Diencephalon (tissue), 2 donors: ENCODE data around the gene MROH2B.

DNA sequence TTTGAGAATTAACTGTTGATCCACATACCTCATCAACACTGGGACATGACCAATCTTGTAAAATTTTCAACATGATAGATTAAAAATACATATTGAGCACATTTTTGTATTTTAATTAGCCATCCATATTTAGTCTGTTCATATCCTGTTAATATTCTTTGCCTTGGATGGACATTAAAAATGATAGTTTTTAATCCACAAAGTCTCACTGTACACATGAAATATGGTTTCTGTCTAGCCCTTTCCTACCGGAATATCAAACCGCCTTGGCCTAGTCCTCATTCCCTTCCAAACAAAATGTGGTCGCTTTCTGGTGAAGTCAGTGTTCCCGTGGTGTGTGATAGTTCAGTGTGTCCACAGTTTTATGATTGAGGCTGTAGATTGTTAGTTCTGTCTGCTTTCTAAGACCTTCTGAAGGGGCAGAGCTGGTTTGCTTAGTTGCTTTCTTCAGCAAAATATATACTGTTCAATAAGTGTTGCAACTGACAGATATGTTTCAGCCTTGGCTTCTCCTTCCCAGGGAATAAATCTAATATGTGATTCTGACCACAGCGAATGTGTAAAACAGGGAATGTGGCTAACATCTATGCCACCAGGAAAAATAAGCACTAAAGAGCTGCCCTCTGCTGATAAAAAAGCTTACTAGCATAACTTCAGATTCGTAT is 13.2 kb upstream of the OSMR start:
- RAMPAGE, long total RNA = no peak

- RAMPAGE, long total RNA = no peak
These were observed 9.8 kb upstream of the OSMR start for GRCh38 chr5:38835740-38836664.

GRCh38 chr5:38938082-38938540 is 92.3 kb downstream of the OSMR start:
- RAMPAGE, long total RNA = no peak

GRCh38 chr5:38988262-38988930 is 85.8 kb downstream of the RICTOR start:
- RAMPAGE, long total RNA = no peak

- RAMPAGE, long total RNA = no peak
These were observed 8.5 kb downstream of the RICTOR start for GRCh38 chr5:39065510-39066349.

- RAMPAGE, long total RNA = no peak
These were observed 63.4 kb upstream of the RICTOR start for GRCh38 chr5:39137530-39138100.

DNA sequence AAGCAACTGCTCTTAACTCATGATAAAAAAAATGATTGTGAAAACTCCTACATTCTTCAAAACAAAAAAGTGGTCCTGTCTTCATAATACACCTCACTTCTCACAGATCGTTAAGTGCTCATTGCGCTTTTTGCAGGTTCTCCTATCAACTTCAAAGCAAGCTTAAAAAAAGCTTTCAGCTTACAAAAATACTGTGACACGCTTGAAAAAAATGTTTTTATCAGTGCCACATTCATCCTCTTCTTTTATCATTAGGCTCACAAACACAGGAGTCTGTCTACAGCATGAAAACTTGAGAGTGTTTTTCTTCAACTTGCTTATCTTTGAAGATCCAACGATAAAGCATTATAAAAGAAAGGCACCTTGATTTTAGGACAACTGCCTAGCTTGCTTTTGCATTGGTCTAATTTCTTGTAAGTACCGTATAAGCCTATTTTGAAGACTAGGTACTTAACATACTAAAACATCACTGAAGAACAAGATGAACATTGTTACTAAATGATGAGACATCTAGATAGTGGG is 32.3 kb downstream of the FYB1 start:
- RAMPAGE, long total RNA = no peak

DNA sequence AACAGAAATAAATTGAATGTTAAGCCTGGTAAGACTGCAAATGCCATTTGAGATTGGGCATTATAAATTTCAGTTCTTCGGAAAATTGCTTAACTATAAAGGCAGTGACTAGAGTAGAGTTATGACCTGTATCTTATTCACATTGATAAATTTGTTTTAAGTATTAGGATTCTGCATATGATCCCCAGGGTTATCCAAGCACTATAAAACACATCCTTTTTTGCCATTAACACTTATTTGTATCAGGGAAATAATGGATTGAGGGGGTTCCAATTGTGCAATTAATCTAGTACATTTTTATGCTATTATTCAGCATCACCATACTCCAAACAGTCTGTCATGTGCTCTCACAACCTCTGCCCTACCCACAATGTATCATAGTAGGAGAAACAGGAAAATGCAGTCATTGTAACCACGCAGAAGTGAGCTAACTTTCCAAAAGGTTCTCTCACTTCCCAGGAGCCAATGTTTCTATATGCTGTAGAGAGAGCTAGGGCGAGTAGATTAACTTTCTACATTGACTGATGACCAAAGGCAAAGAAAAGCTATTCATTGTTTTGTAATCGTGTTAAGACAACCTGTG is 29.9 kb downstream of the DAB2 start:
- RAMPAGE, long total RNA = no peak

GRCh38 chr5:39419861-39420357 is 4.9 kb downstream of the DAB2 start:
- RAMPAGE, long total RNA = no peak

DNA sequence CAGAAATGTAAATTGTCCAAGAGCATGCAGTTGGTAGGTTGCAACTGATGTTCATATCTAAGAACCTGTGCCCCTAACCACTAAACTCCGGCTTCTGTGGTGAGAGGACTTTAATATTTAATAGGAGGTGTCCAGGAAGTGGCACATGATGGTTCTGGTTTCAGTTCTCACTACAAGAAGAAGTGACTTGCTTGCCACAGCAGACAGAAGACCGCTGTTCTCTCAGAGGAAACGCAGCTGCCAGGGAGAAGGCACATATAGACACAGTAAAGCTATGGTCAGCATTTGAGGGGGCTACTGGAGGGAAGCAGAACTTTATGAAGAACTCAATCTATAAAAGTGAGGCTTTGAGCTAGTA is 36.2 kb upstream of the DAB2 start:
- RAMPAGE, long total RNA = no peak

GRCh38 chr5:39760979-39761297 is 336.2 kb upstream of the DAB2 start:
- RAMPAGE, long total RNA = no peak

DNA sequence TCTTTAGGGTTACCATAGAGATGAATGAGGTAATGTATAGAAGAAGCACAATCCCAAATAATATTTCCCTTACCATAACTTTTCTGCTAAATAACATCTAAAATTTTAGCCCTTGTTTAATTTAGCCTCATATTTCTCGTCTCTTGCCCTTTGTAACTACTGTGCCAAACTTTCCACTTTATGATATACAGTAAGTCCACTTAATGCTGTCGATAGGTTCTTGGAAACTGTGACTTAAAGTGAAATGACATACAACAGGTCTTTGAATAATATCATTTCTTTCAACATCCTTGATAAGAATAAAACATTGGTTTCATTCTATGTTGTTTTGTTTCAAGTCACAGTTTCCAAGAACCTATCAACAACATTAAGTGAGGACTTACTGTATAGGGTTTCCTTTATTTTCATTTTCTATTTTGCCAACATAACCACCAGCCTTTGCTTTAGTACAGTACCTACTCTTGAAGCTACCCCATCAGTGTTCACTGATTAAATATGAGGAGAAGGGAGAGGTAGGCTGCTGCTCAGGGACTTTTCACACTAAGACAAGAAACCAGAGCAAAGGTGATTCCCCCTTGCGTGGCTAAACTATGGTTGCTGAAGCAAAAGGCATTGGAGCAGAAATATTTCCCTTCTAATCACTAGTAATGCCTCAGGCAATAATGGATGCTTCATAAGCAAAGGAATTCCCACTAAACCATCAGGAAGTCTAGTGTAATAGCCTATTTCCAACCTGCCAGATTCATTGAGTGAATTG is 295.6 kb upstream of the PTGER4 start:
- RAMPAGE, long total RNA = no peak

GRCh38 chr5:40388188-40388689 is 291.5 kb upstream of the PTGER4 start:
- RAMPAGE, long total RNA = no peak

DNA sequence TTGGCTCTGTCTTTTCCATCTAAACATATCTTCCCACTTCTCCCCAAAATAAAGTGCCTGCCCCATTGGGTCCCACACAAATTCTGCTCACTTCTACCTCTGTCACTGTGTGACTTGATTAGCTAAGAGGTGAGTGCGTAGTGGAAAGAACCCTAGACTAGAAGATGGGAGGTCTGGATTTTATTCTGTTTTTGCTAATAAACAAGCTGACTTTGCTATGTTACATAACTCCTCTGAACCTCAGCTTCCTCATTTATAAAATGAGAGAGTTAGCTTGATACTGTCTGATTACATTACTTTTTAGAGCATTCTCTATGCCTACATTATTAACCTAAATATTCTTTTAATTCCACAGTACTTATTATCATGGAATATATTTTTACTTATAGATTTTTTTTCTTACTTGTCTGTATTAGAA is 51.3 kb upstream of the PTGER4 start:
- RAMPAGE, long total RNA = no peak

DNA sequence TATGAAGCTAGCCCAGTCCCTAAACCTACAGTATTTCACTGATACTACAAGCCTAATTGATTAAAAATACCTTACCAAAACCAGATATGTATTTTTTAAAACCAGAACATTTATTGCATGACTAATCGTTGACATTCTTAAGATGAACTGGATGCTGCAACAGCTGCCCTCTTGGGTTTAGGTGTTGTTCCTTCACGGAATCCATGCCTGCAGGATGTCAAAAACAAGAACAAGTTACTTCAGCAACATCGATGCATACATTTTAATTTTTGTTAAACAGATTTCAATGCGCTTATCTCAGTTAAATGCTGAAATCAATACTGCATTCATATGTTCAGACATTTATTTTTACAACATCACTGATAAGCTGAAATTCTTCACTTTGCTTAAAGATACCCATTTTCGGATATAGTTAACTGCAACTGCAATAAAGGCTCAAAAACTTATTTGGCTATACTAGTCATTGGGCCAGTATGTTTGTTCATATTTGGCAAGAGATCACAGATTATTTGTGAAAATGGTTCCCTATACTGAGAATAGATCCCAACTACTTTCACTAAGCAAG is 2.6 kb downstream of the RPL37 start:
- RAMPAGE, long total RNA = no peak

GRCh38 chr5:40833515-40834117 is 1.4 kb downstream of the RPL37 start:
- RAMPAGE, long total RNA = no peak

DNA sequence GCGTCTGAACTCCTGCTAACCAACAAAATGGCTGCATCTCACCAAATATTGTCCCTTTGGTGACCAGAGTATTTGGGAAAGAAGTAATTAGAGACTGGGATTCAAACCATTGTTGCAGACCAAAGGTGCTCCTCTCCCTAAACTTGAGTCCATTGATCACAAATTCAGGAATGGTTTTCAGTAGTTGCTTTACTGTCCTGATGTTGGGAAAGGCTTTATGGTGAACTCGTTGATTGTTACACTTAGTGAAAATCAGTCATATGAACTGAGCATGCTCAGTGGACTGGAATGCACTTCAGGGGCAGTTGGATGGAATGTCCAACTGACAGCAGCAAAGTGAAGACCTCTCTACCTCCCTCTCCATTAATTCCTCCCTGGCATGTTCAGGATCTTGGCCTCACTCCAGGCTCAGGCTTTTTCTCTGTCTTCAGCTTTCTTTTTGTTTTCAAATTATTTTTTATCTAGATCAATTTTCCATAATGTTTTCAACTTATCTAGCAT is at the start of gene MROH2B:
Gene MROH2B, minus strand, starts transcription at position 267 of the 501 bp plus-strand sequence.
- RAMPAGE, long total RNA = no peak

- RAMPAGE, long total RNA = no peak
These were observed 47.9 kb upstream of the C6 start for GRCh38 chr5:41261178-41261701.

- RAMPAGE, long total RNA = no peak
These were observed 3.2 kb upstream of the FBXO4 start for GRCh38 chr5:41921844-41922372.

GRCh38 chr5:42547999-42548611 is 124.9 kb downstream of the GHR start:
- RAMPAGE, long total RNA = no peak